ENCODE results near the genes LAPTM4A and HS1BP3.

DNA sequence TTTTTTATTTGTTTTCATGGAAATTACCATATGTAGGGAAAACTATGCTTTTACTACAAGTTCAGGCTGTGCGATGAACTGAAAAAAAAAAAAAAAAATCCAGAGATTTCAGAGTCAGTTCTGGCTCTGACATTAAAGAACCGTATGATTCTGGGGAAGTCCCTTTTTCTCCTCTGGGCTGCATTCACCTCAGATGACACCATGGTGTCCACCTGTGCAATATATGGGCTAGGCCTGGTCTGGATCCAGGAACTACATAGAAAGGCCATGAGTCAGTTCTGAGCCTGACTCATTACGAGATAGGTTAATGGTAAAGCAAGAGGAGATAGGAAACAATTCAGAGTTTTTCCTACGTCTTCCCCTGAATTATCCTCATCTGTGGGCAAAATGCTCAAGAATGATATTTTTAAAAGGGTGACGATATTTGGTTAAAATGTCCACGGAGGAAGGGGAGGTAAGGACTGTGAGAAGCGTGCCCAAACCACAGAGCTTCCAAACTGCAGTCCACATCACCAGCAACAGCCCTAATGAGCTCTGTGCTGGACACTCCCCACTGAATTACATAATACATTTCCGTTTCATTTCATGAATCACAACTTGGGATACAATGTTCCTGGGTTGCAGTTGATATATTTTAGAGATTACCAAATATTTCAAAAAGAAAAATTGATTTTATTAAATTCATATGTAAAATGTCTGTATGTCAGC is 180.1 kb upstream of the OSR1 start:
- RAMPAGE, long total RNA, result no peak
- RRBS, 2 experiments, result no CpG with 5 or more reads among the region's 8 CpGs
CAGE:
- cytosol, long polyA minus RNA, result no peak
- cytosol, long polyA plus RNA, result no peak
- long polyA plus RNA, result no peak
- nucleolus, long total RNA, result no peak
- nucleus, long polyA plus RNA, result no peak
- nucleus, long total RNA, result no peak

DNA sequence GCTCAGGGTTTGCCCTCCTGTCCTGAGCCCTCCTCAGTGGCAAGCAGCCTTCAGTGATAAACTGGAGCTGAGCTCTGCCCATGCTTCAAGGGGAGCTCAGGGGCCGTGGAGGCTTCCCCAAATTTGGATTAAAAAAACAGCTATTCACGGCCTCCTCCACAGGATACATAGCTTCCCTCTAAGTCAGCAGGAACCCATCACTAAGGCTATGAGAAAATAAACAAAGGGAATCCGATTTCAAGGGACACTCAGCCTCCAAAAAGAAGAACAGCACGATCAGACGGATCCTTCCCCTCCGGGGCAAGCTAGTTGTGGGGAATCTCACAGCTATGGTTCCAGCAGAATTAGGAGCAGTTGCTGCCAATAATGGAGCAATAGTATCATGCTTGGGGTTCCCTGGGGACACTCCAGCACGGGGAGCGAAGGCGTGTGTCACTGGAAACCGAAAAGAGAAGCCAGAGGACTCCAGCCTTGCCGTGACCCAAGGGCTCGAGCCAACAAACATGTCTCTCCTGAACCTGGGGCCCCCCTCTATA is 163.1 kb downstream of the TTC32 start:
- RAMPAGE, long total RNA, result no peak
- RRBS, 2 experiments, result no CpG with 5 or more reads among the region's 12 CpGs
CAGE:
- cytosol, long polyA minus RNA, result no peak
- cytosol, long polyA plus RNA, result no peak
- long polyA plus RNA, result no peak
- nucleolus, long total RNA, result no peak
- nucleus, long polyA plus RNA, result no peak
- nucleus, long total RNA, result no peak

DNA sequence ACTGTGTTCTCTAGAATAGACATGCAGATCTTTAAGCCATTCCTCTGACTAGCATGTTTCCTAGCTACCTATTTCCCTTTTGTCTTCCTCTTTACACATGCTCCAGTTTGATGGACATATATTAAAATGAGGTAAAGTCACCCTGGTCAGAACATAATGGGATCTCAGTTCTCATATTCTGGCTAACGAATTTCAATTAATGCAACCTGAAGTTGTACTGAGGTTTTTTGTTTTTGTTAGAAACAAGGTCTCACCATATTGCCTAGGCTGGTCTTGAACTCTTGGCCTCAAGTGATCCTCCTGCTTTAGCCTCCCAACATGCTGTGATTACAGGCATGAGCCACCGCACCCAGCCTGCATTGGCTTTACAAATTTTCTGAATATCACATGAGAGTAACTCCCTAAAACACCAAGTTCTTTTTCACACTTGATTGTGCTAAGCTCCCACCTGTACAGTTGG is 9.5 kb downstream of the LAPTM4A start:
- RAMPAGE, long total RNA, result no peak
- RRBS, 2 experiments, result no CpG with 5 or more reads among the region's 2 CpGs
CAGE:
- cytosol, long polyA minus RNA, result no peak
- cytosol, long polyA plus RNA, result no peak
- long polyA plus RNA, result no peak
- nucleolus, long total RNA, result no peak
- nucleus, long polyA plus RNA, result no peak
- nucleus, long total RNA, result no peak

- RAMPAGE, long total RNA, result no peak
- RRBS, 2 experiments, result 0% methylated on average over 1 of the region's 28 CpGs; no CpG with 5 or more reads in 1 of the 2 experiments
CAGE:
- cytosol, long polyA minus RNA, result no peak
- cytosol, long polyA plus RNA, result no peak
- long polyA plus RNA, result no peak
- nucleolus, long total RNA, result no peak
- nucleus, long polyA plus RNA, result no peak
- nucleus, long total RNA, result no peak
Observed at GRCh38 chr2:20050122-20051092, 1.0 kb downstream of the LAPTM4A start.

- RAMPAGE, long total RNA, result start-site peak on the minus strand at chr2:20051585-20051665, 235 and 94 reads in 2 replicates
- RRBS, 2 experiments, result 1% methylated on average over 20 to 26 of the region's 67 CpGs
CAGE:
- cytosol, long polyA minus RNA, result start-site peak on the minus strand at chr2:20051622-20051667, 162 reads
- cytosol, long polyA plus RNA, result start-site peak on the minus strand at chr2:20051593-20051684, 298 and 237 reads in 2 replicates
- long polyA plus RNA, result start-site peak on the minus strand at chr2:20051585-20051656, 80 and 183 reads in 2 replicates
- nucleolus, long total RNA, result start-site peak on the minus strand at chr2:20051614-20051645, 238 reads
- nucleus, long polyA plus RNA, result no peak
- nucleus, long total RNA, result no peak
Observed at GRCh38 chr2:20051306-20052445, at the start of gene LAPTM4A. Gene LAPTM4A (minus strand): TSS chr2:20051628.

DNA sequence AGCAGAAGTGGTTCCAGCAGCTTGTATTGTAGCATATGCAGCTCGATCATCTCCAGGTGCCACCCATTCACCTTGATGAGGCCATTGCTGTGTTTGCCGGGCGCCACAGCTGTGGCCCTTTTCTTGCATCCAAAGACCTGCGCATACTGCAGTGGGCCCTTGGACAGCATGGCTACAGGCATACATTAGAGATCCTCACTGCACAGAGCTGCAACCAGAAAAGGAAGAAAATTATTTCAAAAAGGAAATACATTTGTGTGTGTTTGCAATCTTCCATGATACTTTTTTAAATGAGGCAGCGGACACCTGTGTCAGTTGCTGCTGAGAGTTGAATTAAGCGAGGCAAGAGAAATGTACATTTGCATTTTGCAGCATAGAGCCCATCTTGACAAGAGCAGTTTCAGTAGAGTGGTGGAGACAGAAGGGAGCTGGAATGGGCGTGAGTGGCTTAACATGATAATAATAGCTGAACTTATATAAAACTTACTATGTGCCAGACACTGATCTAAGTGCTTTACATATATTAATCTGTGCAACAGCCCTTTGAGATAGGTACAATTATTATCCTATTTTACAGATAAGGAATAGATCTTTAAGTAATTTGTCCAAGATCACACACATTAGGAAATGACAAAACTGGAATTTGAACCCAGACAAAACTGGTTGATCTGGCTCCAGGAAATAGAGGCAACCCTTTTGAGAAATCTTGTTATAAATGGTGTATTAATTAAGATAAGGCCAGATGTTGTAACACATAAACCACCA is 68.9 kb downstream of the SDC1 start:
- RAMPAGE, long total RNA, result no peak
- RRBS, 2 experiments, result no CpG with 5 or more reads among the region's 7 CpGs
CAGE:
- cytosol, long polyA minus RNA, result no peak
- cytosol, long polyA plus RNA, result no peak
- long polyA plus RNA, result no peak
- nucleolus, long total RNA, result no peak
- nucleus, long polyA plus RNA, result no peak
- nucleus, long total RNA, result no peak

GRCh38 chr2:20178196-20178837 is 46.6 kb downstream of the SDC1 start:
- RAMPAGE, long total RNA, result no peak
- RRBS, 2 experiments, result no CpG with 5 or more reads among the region's 18 CpGs
CAGE:
- cytosol, long polyA minus RNA, result no peak
- cytosol, long polyA plus RNA, result no peak
- long polyA plus RNA, result no peak
- nucleolus, long total RNA, result no peak
- nucleus, long polyA plus RNA, result no peak
- nucleus, long total RNA, result no peak

GRCh38 chr2:20210190-20211295 is 14.4 kb downstream of the SDC1 start:
- RAMPAGE, long total RNA, result no peak
- RRBS, 2 experiments, result 89% methylated on average over 1 of the region's 16 CpGs; no CpG with 5 or more reads in 1 of the 2 experiments
CAGE:
- cytosol, long polyA minus RNA, result no peak
- cytosol, long polyA plus RNA, result no peak
- long polyA plus RNA, result no peak
- nucleolus, long total RNA, result no peak
- nucleus, long polyA plus RNA, result no peak
- nucleus, long total RNA, result no peak

DNA sequence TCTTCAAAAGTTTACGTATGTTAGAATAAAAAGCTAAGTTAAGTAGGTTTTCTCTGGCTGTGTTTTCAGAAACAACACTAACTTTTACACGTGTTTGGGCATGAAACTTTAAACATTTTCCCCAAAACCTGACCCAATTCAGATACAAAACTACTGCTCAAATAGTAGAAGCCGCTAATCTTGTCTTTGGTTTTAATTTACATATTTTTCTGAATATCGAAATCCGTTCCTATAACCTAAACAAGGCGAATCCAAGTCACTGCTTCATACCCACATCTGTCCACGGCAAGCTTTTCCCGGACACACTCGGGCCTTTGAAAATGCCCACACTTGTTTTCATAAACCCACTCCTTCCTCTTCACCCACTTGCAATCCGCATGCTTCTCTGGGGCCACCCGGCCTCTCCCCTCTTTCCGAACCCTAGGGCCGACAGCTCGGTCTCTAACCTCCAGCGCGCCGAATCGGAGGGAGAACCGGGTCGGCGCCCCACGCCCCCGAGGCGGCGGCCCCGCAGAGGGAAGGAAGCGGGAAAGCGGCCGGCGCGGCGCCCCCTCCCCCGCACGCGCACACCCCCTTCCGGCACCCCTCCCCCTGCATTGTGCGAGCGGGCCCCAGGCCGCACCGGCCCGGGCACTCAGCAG is 685 bp downstream of the PUM2 start:
- RAMPAGE, long total RNA, result start-site peak on the minus strand centred at position 442 of the sequence, 233 bp wide, 19 and 24 reads in 2 replicates; start-site peak on the plus strand centred at position 587 of the sequence, 30 bp wide, 26 and 11 reads in 2 replicates
- RRBS, 2 experiments, result 1 to 2% methylated on average over 30 to 33 of the region's 41 CpGs
CAGE:
- cytosol, long polyA minus RNA, result no peak
- cytosol, long polyA plus RNA, result no peak
- long polyA plus RNA, result no peak
- nucleolus, long total RNA, result start-site peak on the minus strand centred at position 328 of the sequence, 192 bp wide, 25 reads
- nucleus, long polyA plus RNA, result no peak
- nucleus, long total RNA, result no peak

- RAMPAGE, long total RNA, result no peak
- RRBS, 2 experiments, result no CpG with 5 or more reads among the region's 5 CpGs
CAGE:
- cytosol, long polyA minus RNA, result no peak
- cytosol, long polyA plus RNA, result no peak
- long polyA plus RNA, result no peak
- nucleolus, long total RNA, result no peak
- nucleus, long polyA plus RNA, result no peak
- nucleus, long total RNA, result no peak
Observed at GRCh38 chr2:20438440-20439121, 8.3 kb upstream of the RHOB start.

DNA sequence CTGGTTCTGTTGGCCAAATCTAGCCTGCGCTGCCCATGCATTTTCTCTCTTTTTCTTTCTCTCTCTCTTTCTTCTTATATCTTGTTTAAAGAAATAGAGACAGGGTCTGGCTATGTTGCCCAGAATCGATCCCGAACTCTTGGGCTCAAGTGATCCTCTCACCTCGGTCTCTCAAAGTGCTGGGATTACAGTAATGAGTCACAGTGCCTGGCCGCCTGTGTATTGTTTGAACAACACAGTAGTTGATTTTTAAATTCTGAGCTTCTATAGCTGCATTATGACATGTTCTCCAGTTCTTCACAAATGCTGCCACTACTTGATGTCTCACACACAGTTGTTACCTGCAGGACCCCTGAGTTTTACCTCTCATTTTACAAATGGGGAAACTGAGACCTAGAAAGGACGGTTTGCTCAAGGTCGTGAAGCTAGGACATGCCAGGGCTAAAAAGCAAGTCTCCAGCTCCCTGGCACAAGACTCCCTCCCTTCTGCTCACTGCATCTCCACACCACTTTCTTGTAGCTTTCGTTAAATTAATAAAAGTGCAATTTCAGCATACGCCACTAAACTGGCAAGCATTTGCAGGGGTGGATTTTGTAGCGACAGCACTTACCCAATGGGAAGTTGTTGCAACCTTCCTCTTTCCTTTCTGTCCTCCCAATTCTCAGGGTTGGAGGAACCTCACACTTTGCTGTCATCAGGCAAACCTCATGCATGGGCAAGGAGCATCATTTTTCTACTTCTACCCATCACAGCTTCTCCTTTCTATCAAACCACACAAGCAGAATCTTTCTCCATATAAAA is 7.6 kb upstream of the RHOB start:
- RAMPAGE, long total RNA, result no peak
- RRBS, 2 experiments, result no CpG with 5 or more reads among the region's 10 CpGs
CAGE:
- cytosol, long polyA minus RNA, result no peak
- cytosol, long polyA plus RNA, result no peak
- long polyA plus RNA, result no peak
- nucleolus, long total RNA, result no peak
- nucleus, long polyA plus RNA, result no peak
- nucleus, long total RNA, result no peak

DNA sequence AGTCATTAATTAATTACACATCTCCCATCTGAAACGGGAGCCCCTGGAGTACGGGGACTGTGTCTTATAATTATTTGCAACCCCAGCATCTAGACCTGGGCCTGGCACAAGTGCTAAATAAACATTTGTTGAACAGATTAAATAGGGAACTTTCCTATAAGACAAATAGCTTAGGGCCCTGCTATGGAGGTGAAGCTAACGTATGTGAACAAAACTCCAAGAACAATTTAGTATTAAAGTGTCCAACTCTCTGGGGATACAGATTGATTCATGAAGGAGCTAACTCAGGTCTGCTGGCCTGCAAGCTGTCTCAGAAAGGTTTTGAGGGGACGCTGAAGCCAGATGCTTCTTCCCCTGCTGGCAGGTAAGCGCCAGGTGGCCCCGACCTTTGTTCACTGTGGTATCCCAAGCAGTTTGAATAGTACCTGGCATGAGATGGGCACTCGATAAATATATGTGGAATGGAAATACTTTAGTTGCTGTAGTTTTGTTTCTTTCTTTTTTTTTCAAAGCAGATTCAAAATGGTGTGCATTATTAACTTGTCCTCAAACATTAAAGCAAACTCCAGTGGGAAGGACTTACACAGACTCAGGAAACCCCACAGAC is 22.2 kb downstream of the RHOB start:
- RAMPAGE, long total RNA, result no peak
- RRBS, 2 experiments, result no CpG with 5 or more reads among the region's 7 CpGs
CAGE:
- cytosol, long polyA minus RNA, result no peak
- cytosol, long polyA plus RNA, result no peak
- long polyA plus RNA, result no peak
- nucleolus, long total RNA, result no peak
- nucleus, long polyA plus RNA, result no peak
- nucleus, long total RNA, result no peak

DNA sequence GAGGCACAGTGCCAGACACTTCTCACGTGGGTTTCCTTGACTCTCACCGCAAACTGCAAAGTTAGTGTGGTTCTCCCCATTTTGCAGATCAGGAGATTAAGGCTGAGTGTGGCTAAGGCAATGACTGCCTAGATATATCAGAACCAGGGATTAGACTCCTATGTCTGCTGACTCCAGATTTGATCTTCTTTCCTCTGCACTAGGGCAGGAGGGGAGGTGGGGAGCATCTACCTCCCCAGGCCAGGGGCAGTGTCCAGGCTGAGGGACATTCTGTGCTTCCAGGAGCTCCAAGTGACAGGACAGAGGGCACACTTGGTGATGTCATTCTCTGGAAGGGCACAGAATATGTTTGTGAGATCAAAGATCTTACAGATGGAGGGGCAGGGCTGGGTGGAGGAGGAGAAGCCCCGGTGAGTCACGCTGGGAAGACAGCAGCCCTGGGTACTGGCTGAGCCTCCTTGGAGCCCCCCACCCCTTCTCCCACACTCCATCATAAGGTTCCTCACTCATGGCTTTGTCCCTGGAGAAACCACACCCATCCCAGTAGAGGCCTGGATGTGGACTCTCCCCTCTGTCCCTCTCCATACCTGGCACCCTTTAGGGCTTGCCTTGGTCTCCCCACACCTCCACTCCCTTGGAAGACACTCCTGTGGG is 92.4 kb downstream of the RHOB start:
- RAMPAGE, long total RNA, result no peak
- RRBS, 2 experiments, result no CpG with 5 or more reads among the region's 4 CpGs
CAGE:
- cytosol, long polyA minus RNA, result no peak
- cytosol, long polyA plus RNA, result no peak
- long polyA plus RNA, result no peak
- nucleolus, long total RNA, result no peak
- nucleus, long polyA plus RNA, result no peak
- nucleus, long total RNA, result no peak

- RAMPAGE, long total RNA, result no peak
- RRBS, 2 experiments, result 44 to 80% methylated on average over 1 to 2 of the region's 24 CpGs
CAGE:
- cytosol, long polyA minus RNA, result no peak
- cytosol, long polyA plus RNA, result no peak
- long polyA plus RNA, result no peak
- nucleolus, long total RNA, result no peak
- nucleus, long polyA plus RNA, result no peak
- nucleus, long total RNA, result no peak
Observed at GRCh38 chr2:20539876-20540607, 93.2 kb downstream of the RHOB start.

- RAMPAGE, long total RNA, result no peak
- RRBS, 2 experiments, result no CpG with 5 or more reads among the region's 6 CpGs
CAGE:
- cytosol, long polyA minus RNA, result no peak
- cytosol, long polyA plus RNA, result no peak
- long polyA plus RNA, result no peak
- nucleolus, long total RNA, result no peak
- nucleus, long polyA plus RNA, result no peak
- nucleus, long total RNA, result no peak
Observed at GRCh38 chr2:20586210-20586719, 64.6 kb downstream of the HS1BP3 start.

DNA sequence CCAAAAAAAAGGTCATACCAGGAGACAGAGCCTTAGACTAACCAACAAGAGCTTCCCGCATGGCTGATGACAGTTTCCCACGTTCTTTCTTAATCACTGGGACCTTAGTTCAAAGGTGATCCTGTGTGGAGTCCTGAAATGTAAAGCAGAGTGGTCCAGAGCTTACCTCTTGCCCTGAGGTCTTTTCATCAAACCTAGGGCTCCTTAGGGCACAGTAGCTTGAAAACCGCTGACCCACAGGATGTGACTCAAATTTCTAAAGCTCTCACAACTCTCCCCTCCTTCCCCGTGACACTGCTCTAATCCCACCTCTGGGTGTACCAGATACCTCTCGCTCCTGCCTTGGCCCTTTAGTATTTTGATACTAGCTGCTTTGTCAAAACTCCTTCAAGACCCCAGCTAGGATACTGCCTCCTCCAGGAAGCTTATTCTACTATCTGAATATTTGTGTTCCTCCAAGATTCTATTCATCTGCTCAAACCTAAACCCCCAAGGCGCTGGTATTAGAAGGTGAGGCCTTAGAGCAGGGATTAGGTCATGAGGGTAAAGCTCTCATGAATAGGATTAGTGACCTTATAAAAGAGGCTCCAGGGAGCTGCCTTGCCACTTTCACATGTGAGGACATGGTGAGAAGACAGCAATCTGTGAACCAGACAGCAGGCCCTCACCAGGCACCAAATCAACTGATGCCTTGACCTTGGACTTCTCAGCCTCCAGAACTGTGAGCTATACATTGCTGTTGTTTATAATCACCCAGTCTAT is 54.9 kb downstream of the HS1BP3 start:
- RAMPAGE, long total RNA, result no peak
- RRBS, 2 experiments, result no CpG with 5 or more reads among the region's 6 CpGs
CAGE:
- cytosol, long polyA minus RNA, result no peak
- cytosol, long polyA plus RNA, result no peak
- long polyA plus RNA, result no peak
- nucleolus, long total RNA, result no peak
- nucleus, long polyA plus RNA, result no peak
- nucleus, long total RNA, result no peak

GRCh38 chr2:20596921-20597624 is 53.8 kb downstream of the HS1BP3 start:
- RAMPAGE, long total RNA, result no peak
- RRBS, 2 experiments, result no CpG with 5 or more reads among the region's 7 CpGs
CAGE:
- cytosol, long polyA minus RNA, result no peak
- cytosol, long polyA plus RNA, result no peak
- long polyA plus RNA, result no peak
- nucleolus, long total RNA, result no peak
- nucleus, long polyA plus RNA, result no peak
- nucleus, long total RNA, result no peak

GRCh38 chr2:20633767-20634451 is 17.0 kb downstream of the HS1BP3 start:
- RAMPAGE, long total RNA, result no peak
- RRBS, 2 experiments, result no CpG with 5 or more reads among the region's 17 CpGs
CAGE:
- cytosol, long polyA minus RNA, result no peak
- cytosol, long polyA plus RNA, result no peak
- long polyA plus RNA, result no peak
- nucleolus, long total RNA, result no peak
- nucleus, long polyA plus RNA, result no peak
- nucleus, long total RNA, result no peak

- RAMPAGE, long total RNA, result start-site peak on the minus strand at chr2:20651069-20651098, 41 and 28 reads in 2 replicates
- RRBS, 2 experiments, result under 1 to 3% methylated on average over 16 of the region's 64 CpGs
CAGE:
- cytosol, long polyA minus RNA, result no peak
- cytosol, long polyA plus RNA, result no peak
- long polyA plus RNA, result no peak
- nucleolus, long total RNA, result no peak
- nucleus, long polyA plus RNA, result no peak
- nucleus, long total RNA, result no peak
Observed at GRCh38 chr2:20650843-20651433, at the start of gene HS1BP3. Gene HS1BP3 (minus strand): TSS chr2:20651098.

Measured in GM12878 (cell line).